CMK (cell line): ENCODE measurements around the gene TLE1.

DNA sequence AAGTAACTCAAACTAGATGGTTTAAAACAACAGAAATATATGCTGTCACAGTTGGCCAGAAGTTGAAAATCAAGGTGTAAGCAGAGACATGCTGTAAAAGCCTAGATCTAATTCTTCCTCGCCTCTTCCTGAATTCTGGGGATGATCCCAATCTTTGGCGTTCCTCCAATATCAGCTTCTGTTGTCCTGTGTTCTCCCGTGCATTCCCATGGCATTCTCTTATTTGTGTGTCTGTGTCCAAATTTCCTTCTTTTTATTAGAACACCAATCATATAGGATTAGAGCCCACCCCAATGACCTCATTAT is 126.8 kb downstream of the GCNT1 start:
- RRBS, result no CpG with 5 or more reads among the region's 3 CpGs

GRCh38 chr9:76691545-76692687 is 214.0 kb downstream of the PRUNE2 start:
- RRBS, result no CpG with 5 or more reads among the region's 18 CpGs

- RRBS, result no CpG with 5 or more reads among the region's 3 CpGs
These were observed 4.1 kb downstream of the PRUNE2 start for GRCh38 chr9:76901665-76902439.

- RRBS, result no CpG with 5 or more reads among the region's 4 CpGs
These were observed 171.9 kb downstream of the GNA14 start for GRCh38 chr9:77476261-77476652.

DNA sequence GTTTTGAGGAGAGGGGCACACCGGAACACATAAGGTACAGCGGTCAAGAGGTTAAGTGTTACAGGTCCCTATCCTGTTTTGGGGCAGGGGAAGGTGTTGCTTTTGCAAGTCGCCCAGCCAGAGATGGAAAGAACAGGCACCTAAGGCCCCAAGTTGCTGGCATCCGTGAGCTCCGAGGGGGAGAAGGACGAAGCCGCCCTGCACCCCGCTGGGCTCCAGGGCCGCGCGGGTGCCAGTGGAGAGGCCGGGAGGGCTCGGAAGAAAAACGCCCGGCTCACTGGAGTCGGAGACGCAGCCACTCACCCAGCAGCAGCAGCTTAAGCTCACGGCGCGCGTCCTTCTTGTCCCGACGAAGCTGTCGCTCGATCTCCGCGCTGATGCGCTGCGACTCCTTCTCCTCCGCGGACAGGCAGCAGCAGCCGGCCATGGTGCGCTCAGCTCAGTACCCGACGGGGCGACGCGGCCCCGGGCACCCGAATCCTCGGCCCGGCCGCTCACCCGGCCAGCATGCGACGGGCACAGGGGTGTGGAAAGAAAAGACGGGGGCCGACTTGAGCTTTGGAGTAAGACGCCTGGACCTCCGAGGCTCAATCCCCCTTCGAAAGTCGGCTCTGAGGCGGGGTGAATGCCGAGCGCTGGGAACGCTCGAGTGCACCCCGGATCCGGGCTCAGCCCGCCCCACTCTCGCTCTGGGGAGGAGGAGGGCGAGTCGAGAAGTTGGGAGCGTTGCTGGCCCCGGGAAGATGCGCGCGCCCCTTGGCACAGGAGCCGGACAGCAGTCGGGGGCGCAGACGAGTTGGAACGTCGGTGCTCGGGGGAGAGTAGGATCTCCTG is 538 bp downstream of the GNA14 start:
- RRBS, result 72% methylated on average over 15 of the region's 75 CpGs

DNA sequence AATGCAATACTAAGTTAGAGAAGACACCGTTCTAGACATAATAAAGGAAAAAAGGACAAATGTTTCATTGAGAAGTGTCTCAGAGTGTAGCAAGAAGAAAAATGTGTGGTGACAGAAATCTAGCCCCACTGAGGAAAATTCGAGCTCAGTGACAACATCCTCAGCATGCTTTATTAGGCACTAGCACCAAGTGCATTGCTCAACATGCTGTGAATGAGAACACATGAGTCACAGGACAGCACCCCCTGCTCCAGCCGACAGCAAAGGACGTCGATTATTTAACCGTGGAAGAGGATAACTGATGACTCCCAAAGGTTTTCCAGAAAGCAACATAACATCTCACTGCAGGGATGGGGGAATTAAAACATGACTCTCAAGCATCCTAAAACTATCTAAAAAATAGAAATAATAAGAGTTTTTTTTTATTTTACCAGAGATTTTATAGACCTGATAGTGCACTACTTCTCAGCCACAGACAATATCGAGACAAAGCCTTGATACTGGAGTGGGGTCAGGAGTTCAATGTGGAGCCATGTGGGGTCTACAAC is 182.6 kb downstream of the GNAQ start:
- RRBS, result no CpG with 5 or more reads among the region's 7 CpGs

GRCh38 chr9:77891485-77892055 is 140.0 kb downstream of the GNAQ start:
- RRBS, result no CpG with 5 or more reads among the region's 5 CpGs

- RRBS, result no CpG with 5 or more reads among the region's 2 CpGs
These were observed 123.2 kb downstream of the GNAQ start for GRCh38 chr9:77908333-77908869.

DNA sequence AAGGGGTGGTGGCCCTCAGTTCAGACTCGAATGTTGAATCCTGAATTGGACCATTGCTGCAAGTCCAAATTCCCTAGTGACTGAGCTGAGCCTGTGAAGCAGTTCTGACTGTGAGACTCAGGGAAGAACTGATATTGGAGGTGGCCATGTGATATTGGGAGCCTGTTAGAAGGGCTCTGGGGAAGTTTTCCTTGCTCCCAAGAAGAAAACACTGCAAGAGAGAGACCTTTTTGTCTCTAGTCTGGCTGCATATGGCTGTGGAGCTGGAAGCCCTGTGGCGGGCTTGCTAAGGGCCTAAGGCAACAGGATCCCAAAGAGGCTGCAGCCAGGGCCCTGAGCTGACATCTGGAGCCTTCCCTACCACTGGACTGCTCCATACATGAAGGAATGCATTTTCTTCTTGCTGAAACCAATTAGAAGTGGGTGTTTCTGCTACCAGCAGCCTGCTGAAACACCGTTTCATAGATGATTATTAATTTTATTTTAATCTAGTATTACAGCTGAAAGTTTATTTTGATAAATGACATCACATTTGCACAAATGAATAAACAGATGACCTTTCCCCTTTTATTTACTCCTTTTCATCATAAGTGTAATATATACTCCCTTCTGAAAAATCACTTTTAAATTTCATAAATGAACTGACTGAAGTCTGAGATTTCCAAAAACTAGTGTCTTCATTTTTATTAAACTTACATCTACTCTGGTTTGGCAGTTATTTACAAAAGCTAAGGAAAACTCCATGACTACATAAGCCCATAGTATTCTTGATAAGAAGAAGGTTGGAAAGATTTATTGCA is 42.1 kb downstream of the GNAQ start:
- RRBS, result no CpG with 5 or more reads among the region's 3 CpGs

DNA sequence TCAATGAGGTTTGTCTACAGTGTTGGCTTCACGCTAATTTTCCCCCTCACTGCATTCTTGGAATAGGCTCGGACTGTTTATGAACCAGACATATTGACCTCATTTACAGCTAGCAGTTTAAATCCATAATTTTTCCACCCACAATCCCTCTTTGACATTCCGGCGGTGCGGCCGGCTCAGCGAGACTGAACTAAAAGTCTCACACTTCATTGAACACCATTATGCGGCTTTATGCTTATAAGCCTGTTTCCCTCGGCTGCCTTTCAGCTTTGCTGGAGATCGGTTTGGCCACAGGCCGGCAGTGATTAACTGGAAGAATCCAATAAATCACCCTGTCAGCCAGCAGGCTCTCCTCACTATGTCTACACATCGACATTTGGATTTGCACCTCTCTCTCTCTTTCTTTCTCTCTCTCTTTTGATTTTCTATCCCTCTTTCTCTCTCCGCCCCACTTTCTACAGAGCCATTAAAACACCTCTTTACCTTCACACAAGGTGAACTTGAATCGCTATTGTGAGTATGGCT is 315.0 kb upstream of the TLE4 start:
- RRBS, result no CpG with 5 or more reads among the region's 14 CpGs

GRCh38 chr9:79693513-79694358 is 122.0 kb downstream of the TLE4 start:
- RRBS, result no CpG with 5 or more reads among the region's 9 CpGs

DNA sequence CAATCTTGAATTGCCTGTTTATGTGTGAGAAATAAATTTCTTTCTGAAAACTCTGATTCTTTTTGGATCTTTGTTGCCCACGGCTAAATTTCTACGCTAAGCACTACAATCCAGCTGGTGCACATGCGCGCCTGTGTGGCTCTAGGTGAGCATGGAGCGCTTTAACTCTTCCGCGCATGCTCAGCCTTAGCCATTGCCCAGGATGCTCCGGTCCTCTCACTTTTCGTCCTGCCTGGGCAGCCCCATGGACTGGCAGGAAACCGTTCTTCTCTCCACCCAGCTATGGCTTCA is 190.8 kb downstream of the TLE4 start:
- RRBS, result no CpG with 5 or more reads among the region's 10 CpGs

GRCh38 chr9:81373126-81373691 is 316.1 kb downstream of the TLE1 start:
- RRBS, result no CpG with 5 or more reads among the region's 6 CpGs

- RRBS, result no CpG with 5 or more reads among the region's 13 CpGs
These were observed 292.8 kb downstream of the TLE1 start for GRCh38 chr9:81396442-81397118.

DNA sequence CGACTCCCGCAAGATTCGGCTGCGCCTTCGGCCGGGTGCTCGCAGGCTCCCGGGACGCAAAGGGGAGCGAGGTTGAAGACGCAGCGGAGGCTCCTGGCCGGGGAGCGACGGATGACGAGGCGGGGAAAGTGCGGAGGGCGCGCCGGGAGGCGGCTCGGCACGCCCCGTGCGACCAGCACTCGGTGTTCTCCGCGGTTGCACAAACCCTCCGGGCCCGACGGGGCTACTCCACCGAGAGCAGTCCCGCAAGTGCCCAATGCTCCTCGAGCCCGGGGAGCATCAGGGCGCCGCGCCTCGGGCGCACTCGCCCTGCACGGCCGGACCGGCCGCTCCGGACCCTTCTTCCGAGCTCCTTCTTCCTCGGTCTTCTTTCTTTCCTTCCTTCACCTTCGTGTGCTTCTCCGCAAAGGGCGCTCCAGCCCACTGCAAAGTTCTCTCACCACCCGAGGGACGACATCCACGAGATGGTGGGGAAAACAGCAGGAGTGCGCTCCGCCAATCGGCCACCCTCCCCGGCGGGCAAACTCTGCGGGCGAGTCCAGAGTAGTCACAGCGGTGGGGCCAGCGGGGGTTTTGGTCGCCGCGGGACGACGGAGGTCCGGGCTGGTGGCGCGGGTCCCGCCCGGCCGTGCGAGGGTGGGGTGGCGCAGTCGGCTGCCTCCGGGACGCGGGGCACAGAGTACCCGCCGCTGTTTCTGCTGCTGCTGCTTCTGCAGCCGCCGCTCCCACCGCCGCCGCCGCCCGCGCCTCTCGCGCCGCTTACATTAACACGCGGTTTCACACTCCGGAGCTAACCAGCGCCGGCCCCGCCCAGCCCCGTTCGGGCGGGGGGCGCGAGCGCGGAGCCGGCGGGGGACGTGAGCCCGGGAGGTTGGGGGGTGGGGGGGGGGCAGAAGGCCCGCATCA is at the start of gene TLE1:
TLE1 (minus strand) TSS at position 766 of the 906 bp plus-strand sequence.
- RRBS, result 65% methylated on average over 31 of the region's 112 CpGs

DNA sequence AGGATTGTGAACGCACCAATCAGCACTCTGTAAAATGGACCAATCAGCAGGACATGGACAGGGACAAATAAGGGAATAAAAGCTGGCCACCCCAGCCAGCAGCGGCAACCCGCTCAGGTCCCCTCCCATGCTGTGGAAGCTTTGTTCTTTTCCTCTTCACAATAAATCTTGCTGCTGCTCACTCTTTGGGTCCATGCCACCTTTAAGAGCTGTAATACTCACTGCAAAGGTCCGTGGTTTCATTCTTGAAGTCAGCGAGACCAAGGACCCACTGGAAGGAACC is 110.2 kb downstream of the SPATA31D1 start:
- RRBS, result no CpG with 5 or more reads among the region's 5 CpGs

GRCh38 chr9:83047885-83048664 is 14.9 kb downstream of the RASEF start:
- RRBS, result no CpG with 5 or more reads among the region's 10 CpGs

- RRBS, result no CpG with 5 or more reads among the region's 21 CpGs
These were observed 8.1 kb downstream of the RASEF start for GRCh38 chr9:83054724-83055388.

- RRBS, result no CpG with 5 or more reads among the region's 4 CpGs
These were observed 67.6 kb upstream of the RASEF start for GRCh38 chr9:83130424-83131143.

DNA sequence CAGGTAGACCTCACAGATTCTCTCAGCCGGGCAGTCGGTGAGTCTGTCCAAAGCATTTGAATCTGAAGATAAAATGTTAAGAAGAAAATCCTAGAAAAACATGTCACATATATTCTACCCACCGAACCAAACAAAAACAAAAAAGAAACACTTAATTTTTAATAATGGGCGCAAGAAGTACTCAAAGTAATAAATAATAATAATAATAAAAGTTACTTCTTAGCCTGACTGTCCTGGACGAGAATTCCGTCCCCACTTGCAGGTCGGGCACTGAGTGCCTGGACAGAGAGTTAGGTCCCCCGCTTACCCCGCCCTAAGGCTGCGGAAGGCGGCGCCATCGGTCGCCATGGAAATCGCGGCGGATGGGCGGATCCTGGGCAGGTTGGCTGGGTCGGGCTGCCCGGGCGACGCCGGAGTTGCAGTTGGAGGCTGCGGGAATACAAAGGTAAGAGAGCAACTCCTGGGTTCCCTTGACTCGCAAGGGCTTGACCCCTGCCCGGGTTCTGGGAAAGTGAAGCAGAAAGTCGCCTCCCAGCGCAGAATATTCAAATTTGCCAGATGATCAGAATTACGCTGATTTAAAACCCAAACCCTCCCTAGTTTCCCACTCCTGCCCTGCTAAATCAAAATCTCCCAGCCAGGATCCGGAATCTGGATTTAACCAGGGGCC is 156.1 kb upstream of the RASEF start:
- RRBS, result 21% methylated on average over 4 of the region's 30 CpGs